Fibroblast of villous mesenchyme (primary cell): Measurements from ENCODE around the genes NDUFS2 and PCP4L1.

- CAGE, long polyA plus RNA = no peak
Observed at GRCh38 chr1:161153302-161153630, 512 bp upstream of the UFC1 start.

- CAGE, long polyA plus RNA = no peak
Observed at GRCh38 chr1:161172783-161173825, 4.2 kb downstream of the B4GALT3 start.

DNA sequence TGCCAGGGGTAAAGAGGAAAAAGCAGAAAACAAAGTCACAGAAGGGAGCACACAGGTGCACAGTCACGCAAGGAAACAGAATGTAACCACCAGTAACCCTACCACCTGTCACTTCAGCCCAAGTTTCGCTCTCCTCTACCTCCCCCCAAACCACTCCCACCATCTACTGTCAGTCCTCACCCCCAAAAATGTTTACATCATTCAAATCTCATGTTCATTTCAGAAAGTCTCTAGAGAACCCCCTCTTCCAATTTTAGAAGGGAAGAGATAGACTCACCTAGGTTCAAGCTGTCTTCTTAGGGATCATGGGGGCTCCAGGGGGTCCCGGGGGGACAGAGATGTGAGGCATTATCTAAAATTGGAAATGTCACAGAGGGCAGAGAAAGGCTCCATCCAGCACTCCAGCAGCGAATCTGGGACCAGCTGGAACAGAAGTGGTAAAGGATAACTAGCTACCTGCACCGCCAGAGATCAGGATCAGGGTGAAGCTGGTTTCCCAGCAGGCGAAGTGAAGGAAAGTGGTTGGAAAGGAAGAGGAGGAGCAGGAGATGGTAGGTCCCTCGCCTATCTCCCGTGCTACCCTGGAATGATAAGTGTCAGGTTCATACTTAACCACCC is 1.0 kb downstream of the B4GALT3 start:
- CAGE, long polyA plus RNA = no peak

GRCh38 chr1:161202282-161202557 is at the start of gene NDUFS2:
Gene NDUFS2, plus strand, starts transcription at chr1:161202367.
- CAGE, long polyA plus RNA = start-site peak on the plus strand at chr1:161202350-161202434, 3,289 and 4,031 reads in 2 replicates

DNA sequence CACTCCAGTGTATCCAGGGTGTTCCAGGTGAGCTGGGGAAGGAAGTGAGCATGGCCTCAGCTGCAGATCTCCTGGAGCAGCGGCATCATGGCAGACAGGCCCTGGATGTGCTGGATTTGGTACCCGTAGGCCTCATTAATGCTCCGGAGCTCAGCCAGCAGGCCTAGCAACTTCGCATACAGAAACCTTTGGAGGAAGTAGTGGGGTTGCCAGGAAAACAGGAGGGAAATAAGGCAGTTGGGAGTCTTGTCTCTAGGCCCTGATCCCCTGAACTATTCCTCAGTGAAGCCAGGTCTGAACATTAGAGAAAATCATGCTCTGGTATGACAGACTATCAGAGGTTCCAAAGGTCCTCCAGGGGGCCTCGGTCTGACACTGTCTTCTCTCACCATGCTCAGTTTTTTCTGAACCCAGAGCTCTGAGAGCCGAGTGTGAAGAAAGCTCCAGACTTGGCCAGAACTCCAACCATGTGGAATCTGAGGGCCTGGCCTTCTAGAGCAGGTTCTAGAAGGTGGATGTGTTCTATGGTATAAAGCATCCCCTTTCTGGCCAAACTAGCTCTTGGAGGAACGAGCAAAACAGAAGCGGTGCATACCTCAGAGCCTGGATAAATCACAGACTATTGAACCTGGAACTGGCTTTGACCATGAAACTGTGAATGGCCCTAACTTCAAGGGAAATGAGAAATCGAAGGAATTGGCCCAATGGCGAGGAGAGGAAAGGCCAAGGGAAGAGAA is 4.0 kb downstream of the TOMM40L start:
- CAGE, long polyA plus RNA = no peak

- CAGE, long polyA plus RNA = no peak
Observed at GRCh38 chr1:161258284-161259108, at the start of gene PCP4L1. Gene PCP4L1, plus strand, starts transcription at chr1:161258745.

- CAGE, long polyA plus RNA = no peak
Observed at GRCh38 chr1:161305499-161306880, 3.8 kb downstream of the MPZ start.

GRCh38 chr1:161389404-161390076 is 21.9 kb upstream of the CFAP126 start:
- CAGE, long polyA plus RNA = no peak

- CAGE, long polyA plus RNA = no peak
Observed at GRCh38 chr1:161510603-161511308, 5.5 kb downstream of the FCGR2A start.

DNA sequence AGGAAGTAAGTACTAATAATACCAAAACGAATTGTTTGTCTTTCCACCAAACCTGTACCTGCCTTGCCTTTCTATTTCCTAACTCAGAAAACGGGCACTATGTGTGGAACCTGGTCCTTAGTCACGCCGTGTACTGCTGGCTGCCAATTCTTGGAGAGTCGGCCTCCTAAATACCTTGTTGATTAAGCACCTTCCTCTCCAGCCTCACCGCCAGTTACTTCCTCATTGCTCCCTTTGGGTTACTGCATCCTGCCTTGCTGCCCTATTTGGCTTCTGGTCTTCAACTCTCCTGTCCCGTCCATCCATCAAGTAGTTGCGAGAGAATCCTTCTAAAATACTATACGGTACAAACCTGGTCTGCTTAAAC is 9.0 kb downstream of the FCGR3A start:
- CAGE, long polyA plus RNA = no peak

DNA sequence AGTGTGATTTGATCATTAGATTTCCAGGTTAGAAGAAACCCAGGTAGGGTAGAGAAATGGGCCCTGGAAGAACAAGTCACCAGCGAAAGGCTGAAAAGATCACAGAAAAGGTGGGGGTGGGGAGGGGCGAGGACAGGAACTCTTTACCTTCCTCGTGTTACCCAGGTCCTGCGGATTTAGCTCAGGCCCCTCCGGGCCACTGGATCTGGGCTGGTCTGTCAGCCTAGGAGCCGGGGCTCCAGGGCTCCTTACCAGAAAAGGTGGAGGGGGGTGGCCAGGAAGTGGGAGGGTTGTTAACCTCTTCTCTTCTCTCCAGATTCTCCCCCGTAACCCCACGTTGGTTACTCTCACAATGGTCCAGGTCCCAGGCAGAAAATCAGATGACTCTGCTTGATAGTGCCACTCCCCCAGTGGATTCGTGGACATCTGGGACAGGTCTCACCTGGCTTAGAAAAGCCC is 795 bp upstream of the FCGR3A start:
- CAGE, long polyA plus RNA = no peak

DNA sequence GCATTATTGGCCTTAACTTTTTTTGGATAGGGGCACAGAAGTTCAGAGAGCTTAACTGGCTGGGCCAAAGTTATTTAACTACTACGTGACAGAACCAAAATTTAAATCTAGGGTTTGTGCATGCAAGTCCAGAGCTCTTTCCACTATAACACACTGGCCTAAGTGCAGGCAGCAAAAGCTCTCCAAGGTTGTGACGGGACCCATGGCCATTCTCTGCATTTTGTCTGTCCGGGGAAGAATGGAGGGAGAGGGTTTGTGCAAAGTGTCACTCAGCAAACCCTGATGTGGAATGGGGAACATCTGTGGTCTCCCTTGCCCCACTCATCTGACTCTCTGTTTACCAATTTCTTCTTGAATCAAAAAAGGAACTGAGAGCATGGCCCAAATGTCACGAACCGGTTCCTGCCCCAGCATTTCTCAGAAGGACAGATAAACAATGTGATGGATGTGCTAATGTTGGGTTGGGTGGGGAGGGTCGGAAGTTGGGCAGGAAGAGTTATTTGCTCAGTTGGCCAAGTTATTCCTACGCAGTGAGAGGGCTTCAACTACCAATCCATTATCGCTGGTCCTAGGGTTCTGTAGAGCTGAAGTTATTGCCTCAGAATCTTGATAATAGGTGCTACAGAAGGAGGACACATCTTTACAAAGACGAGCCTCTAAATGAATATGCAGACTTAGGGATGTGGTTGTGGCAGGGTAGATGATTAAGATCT is 9.7 kb upstream of the DUSP12 start:
- CAGE, long polyA plus RNA = no peak

- CAGE, long polyA plus RNA = no peak
Observed at GRCh38 chr1:161872139-161872813, 106.2 kb downstream of the ATF6 start.

DNA sequence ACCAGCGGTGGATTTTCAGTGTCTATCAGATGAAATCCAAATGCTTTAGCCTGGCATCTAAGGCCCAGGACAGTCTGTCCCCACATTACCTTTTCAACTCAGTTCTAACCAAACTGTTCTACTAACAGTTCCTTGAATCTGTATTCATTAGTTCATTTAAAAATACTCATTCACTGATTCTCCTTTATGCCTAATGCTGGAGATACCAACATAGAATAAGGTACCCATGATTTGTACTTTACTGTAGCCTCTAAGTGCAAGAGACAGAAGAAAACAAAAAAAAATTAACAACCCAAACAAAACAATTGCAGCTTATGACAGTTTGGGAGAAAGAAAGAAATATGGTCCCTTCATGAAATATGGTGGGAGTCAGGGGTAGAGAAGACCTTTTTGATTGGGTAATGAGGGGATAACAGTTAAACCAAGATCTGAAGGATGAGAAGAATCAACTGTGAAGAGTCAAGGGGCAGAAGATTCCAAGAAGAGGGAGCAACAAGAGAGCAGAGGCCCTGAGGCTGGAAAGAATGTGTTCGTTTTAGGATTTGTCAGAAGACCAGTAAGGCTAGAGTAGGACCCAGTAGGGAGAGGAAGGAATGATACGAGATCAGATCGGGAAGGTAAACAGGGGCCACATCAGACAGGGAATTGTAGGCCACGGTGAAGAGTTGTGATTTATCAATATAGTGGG is 101.3 kb downstream of the OLFML2B start:
- CAGE, long polyA plus RNA = no peak

DNA sequence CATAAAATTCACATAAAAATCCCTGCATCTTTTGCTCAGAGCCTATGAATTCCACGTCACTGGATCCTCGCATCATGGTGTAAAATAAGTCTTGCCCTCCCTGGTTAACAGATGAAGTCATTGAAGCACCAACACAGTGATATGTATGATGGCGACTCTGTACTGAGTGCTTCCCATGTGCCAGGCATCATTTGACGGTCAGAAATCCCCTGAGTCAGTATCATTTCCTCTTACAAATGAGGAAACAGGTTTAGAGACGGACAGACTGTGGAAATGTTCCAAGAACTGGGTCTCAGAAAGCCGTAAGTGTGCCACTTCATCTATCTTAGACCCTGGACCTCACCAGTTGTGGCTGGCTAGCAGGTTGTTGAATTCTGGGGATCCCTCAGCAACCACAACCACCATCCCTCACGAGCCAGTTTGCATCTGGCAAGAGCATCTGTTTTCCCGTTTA is 5.1 kb upstream of the OLFML2B start:
- CAGE, long polyA plus RNA = no peak

DNA sequence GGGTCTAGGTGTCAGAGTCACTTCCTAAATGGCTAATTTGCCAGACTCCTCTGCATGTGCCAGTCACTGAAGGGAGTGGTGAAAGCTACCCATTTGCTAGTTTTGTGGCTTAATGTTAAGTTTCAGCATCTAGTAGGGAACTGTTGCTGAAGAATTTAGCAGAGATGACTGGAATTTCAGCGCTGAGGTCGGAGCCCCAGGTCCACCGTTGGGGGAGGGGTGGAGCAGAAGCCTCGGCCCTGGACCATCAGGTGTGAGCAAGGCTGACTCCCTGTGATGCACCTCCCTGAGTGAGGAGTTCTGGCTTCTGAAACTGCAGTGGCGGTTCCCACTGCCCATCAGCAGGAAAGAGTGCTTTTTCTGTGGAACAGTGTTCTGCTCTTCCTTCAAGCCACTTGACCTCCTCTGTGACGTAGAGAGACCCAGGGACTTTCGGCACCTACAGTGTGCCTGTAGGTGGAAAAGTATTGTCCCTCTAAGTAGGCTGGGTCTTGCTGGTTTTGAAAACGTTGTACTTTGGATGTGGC is 1.3 kb downstream of the NOS1AP start:
- CAGE, long polyA plus RNA = no peak

- CAGE, long polyA plus RNA = no peak
Observed at GRCh38 chr1:162144456-162145328, 75.2 kb downstream of the NOS1AP start.

GRCh38 chr1:162215730-162216289 is 146.3 kb downstream of the NOS1AP start:
- CAGE, long polyA plus RNA = no peak

- CAGE, long polyA plus RNA = no peak
Observed at GRCh38 chr1:162386066-162386958, 4.8 kb downstream of the C1orf226 start.

DNA sequence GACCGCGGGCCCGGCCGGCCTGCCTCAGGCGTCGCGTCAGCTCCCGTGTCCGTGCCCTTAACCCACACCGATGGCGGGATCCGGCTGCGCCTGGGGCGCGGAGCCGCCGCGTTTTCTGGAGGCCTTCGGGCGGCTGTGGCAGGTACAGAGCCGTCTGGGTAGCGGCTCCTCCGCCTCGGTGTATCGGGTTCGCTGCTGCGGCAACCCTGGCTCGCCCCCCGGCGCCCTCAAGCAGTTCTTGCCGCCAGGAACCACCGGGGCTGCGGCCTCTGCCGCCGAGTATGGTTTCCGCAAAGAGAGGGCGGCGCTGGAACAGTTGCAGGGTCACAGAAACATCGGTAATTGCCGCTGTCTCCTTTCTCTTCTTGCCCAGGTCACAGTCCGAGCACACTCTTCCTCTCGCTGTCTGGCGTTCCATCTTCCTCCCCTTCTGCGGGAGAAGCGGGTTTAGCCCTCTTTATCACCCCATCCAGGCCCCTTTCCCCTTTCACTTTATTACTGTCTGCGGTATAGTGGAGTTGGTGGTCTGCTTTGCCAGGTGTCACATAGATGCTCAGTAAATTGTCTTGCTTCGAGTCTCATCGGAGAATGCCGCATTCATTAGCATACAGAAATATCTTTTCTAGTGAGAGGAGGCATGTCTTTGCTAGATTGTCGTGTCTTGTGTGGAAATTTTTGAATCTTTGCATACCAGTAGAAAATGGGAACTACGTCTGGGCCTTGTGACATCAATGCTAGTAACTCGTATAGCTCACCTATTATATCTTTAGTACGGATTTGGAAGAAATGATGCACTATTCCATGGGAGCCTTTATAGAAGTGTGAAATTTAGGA is 530 bp downstream of the UHMK1 start:
- CAGE, long polyA plus RNA = no peak